BE2C (cell line): ENCODE results near the gene SLC12A1.

- RRBS, result no CpG with 5 or more reads among the region's 8 CpGs
These were observed 650.9 kb upstream of the SEMA6D start for GRCh38 chr15:47066344-47066785.

DNA sequence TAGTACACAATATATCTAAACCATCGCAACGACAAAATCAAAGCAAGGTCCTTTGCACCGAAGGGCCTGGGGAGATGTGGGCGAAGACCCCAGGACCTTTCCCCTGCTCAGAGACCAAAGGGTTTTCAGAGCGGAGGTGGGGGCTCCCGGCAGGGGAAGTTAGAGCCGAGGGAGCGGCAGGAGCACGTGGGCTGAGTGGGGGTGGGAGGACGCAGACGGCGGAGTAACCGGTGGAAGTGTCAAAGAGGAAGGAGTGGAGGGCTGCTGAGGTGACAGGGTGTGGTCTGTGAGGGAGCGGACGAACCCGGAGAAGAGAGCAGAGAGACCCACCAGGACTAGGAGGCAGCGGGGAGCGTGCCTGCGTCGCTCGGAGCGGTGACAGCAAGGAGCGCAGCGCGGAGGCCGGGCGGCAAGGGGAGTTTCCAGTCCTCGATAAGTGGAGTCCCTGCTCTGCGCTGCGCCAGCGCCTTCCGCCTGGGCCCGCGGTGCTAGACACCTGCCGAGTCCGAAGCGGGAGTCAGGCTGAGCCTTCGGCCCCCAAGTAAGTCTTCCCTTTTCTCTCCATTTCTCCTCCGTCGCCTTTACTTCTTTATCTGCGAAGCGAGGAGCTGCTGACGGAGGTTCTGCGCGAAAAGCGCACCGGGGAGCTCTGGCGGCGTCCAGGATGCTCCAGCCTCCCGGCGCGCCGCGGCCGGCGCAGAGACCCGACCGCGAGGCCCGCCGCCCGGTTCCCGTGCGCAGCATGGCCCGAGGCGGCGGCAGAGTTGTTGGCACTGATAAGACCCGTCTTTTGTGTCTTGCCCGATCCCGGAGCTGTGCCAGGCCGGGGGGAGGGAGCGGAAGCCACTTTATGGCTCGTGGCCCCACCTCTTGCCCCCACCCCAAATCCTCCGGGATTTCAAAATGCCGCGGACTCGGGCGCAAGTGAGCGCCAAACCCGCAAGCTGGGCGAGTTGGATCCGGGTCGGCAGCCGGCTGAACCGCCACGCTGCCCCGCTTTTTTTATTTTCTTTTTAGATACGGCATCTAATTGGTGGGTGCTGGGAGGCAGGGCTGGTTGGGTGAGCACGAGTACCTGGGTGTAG lies 533.1 kb upstream of the SEMA6D start:
- RRBS, result 2% methylated on average over 39 of the region's 89 CpGs

- RRBS, result 5% methylated on average over 7 of the region's 27 CpGs
These were observed 532.3 kb upstream of the SEMA6D start for GRCh38 chr15:47184964-47185396.

DNA sequence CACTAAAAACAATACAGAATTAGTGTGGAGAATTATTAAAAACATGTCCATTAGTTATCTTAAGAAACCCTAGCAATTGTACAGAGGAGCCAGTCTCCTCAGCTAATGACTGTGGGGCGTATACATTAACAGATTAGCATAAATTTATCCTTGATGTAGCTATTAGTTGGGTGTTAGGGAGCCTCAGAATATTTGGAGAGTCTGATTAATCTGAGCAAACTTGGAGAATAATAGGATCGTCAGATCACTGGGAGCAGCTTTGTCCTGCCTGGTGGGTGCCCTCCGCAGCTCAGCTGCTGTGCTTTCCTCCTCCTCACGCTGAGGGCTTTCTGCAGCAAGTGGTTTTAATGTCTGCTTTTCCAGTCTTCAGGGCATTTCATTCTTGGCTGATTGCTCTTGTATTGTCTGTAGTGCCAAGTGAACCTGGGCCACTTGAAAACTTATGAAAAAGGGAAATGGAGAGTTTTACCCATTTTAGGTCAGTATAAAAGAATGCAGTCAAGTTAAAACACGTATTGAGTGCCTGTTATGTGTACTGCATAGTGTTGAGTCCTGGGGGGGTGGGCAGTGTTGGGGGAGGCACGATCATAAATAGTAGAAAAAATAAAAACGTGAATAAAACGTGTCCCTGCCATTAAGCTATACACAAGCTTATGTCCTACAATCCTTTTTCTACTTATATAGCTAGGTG lies 417.3 kb upstream of the SEMA6D start:
- RRBS, result no CpG with 5 or more reads among the region's 8 CpGs

DNA sequence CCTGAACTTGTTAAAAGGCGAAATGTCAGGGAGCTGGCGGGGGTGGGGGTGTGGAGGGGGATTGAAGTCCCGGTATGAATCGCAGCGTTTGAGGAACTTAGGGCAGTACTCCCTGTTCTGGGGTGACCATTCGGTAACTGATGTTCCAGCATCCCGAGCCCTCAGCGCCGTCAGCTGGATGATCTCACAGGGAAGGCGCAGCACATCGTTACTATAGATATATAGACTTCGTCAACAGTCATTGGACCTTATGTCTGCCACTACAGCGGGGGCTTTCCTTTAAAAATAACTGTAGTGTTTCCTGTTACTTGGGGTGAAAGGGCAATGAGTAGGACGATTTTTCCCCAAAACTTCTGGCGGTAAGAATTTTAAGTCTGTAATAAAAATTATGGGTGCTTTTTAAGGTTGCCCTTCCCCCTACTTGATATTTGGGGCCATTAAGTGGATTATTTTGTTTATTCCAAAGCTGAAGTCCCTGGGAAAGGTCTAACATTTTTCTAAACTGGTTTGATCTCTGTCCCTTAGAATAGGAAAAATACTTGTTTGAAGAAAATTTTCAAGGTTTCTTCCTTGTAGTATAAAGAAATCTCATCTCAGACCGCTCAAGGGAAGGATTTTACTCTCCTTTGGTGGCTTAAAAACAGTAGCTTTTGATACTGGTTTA lies 1.9 kb downstream of the SEMA6D start:
- RRBS, result no CpG with 5 or more reads among the region's 16 CpGs

- RRBS, result no CpG with 5 or more reads among the region's 4 CpGs
These were observed 95.2 kb downstream of the SEMA6D start for GRCh38 chr15:47812466-47813012.

DNA sequence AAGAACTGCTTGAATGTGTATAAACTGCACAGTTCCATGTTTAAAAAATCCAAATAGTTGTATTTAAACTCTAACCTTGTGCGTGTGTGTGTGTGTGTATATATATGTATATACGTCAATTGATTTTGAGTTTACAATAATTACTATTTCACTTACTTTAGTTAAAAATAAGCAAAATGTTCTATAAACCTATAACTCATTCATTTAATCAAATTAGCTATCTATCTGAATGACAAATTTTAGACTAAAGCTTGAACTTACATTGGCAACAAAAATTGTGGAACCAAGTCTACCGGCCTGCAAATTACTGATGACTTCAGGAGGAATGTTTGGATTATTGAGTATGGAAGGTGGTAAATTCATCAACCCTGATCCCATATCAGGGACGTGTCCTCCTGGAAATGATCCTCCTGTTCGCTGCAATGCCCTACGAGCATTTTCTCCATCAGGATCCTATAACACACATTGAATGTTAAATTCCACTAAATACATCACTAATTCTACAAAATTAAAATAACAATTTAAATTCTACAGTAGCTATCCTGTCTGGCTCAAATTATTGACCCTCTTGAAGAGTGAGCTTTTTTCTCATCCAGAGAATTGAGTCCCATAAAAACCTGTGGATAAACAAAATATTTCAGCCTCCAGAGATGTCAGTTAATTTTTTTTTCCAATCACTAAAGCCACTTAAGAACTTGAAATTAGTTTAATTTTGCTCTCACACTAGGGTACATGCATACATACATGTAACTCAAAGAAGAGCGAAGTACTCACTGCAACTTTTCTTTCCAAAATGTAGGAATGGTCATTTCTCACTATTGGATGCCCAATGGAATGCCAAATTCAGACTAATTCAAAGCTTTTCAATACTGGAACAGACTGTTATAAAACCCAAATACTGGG lies 18.5 kb downstream of the MYEF2 start:
- RRBS, result no CpG with 5 or more reads among the region's 7 CpGs

DNA sequence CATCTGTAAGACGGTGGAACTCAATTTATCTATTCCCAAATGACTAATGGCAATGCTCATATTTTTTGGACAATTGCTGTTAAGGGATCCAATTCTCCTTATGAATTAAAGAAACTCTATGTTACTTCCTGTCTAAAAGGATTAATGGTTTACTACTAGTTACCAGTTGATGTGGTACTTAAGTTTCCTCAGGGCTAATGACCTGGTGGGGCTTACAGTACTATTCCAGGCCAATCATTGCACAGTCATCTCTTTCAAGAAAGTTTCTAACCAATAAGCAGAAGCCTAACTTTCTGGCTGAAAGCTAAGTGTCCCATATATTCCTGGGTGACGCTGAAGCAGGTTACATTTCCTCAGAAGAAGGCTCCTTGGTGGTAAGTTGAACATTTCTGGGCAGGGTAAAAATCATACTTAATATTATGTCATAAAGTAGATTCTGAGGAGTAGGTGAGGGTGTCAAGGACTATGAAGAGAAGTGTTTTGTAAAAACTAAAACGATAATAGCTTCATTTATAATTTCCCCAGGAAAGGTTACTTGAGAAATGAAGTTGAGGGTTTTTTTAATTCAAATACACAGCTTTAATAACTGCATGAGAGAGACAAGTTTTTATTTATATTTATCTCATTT lies at the start of gene SLC12A1:
SLC12A1 (plus strand) TSS at position 346 of the 628 bp plus-strand sequence.
- RRBS, result no CpG with 5 or more reads among the region's 3 CpGs

- RRBS, result 1% methylated on average over 12 of the region's 31 CpGs
These were observed 445 bp upstream of the DUT start for GRCh38 chr15:48330721-48331247.

DNA sequence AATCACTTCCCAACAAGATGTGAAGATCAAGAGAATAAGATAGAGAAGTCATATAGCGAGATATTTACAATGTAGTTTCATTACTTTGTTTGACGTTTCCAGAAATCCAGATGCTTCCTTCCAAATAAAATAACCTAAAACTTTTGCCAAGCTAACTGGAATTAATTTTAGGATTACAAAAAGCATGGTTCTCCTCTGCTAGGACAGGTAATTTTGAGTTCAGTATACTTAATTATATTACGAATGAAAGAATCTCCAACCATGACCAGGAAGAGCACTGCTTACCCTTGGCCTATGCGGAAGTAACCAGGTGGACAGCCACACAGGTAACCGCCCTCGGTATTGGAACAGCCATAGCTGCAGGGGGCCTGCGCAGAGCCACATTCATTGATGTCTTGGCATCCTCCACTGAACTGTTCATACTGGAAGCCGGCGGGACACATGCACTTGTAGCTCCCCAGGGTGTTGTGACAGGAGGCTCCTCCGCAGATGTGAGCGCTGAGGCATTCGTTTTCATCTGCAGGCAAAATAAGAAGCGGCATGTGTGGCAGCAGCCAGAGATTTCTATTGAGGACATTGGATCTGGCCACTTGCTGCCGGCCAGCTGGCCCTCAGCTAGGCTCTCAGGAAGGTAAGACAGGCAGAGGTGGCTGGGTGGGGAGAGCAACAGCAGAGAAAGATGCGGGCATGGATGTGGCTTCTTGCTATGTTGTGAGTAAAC lies 84.2 kb downstream of the DUT start:
- RRBS, result no CpG with 5 or more reads among the region's 15 CpGs

GRCh38 chr15:48599886-48600390 lies 45.6 kb downstream of the FBN1 start:
- RRBS, result no CpG with 5 or more reads among the region's 4 CpGs

GRCh38 chr15:48602639-48603219 lies 42.8 kb downstream of the FBN1 start:
- RRBS, result no CpG with 5 or more reads among the region's 3 CpGs

DNA sequence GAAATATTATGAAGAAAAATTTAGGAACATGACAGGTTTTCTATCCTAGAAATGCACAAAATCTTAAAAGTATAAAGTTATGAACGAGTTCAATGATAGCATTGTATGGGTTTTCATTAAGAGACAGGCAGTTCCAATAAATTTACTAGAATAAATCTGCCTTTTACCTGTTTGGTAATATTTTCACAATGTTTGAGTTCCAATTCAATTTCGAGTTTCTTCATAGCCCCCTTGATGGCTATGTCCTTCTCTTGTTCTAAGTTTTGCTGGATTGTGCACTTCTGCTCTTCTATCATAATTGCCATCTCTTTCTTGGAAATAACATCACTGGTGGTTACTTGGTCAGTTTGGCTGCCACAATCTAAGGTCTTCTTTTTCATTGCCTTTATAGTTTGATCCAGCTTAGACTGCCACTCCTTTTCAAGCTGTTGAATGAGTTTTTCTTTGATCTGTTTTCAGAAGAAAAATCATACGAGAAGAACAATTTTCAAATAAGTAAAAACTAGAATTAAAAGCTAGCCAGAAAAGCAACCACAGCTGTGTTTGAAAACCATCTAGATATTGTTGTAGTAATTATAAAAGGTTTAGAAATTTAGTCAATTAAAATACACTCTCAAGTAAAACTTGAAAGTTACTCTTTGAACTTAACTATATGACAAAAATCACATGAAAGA lies 48.5 kb downstream of the CEP152 start:
- RRBS, result no CpG with 5 or more reads among the region's 3 CpGs

- RRBS, result no CpG with 5 or more reads among the region's 24 CpGs
These were observed 663 bp downstream of the COPS2 start for GRCh38 chr15:49154607-49155264.

DNA sequence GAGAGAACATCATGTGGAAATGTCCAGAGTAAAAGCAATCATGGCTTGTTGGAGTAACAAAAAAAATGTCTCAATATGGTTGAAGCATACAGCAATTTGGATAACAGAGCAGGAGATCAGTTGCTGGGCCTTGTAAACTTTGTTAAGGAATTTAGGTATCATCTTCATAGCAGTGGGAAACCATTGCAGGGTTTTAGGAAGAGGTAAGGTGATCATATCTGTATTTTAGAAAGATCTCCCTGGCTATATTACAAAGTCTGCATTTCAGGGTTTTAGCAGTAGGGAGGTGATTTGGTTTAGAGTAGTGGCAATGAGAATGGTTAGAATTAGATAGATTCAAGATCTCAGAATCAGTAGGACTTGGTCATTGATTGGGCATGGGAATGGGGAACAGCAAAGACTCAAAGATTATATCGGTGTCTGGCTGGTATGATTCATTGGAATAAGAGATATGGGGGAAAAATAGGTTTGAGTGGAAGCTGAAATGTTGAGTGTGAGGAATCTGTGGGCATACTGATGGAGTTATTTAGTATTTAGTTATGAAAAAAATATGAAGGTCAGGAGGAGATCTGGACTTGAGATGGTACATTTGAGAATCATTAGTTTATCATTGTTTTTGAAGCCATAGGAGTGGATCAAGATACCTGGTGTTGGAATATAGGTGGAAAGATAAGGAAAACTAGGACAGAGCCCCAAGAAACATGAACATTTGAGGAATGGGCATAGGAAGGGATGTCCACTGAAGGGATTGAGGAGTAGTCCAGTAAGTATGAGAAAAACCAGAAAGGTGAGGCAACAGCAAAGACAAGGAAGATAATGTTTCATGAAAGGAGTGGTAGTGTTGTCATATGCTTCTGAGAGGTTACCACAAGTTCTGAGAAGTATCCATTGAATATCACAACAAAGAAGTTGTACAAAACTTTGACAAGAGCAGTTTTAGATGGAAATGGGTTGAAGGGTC lies 70.9 kb downstream of the GALK2 start:
- RRBS, result no CpG with 5 or more reads among the region's 1 CpG

GRCh38 chr15:49718092-49718656 lies 97.3 kb downstream of the DTWD1 start:
- RRBS, result no CpG with 5 or more reads among the region's 4 CpGs

GRCh38 chr15:49902145-49903405 lies 216.5 kb downstream of the ATP8B4 start:
- RRBS, result no CpG with 5 or more reads among the region's 8 CpGs

- RRBS, result 5% methylated on average over 20 of the region's 45 CpGs
These were observed 661 bp downstream of the SLC27A2 start for GRCh38 chr15:50182552-50183162.

DNA sequence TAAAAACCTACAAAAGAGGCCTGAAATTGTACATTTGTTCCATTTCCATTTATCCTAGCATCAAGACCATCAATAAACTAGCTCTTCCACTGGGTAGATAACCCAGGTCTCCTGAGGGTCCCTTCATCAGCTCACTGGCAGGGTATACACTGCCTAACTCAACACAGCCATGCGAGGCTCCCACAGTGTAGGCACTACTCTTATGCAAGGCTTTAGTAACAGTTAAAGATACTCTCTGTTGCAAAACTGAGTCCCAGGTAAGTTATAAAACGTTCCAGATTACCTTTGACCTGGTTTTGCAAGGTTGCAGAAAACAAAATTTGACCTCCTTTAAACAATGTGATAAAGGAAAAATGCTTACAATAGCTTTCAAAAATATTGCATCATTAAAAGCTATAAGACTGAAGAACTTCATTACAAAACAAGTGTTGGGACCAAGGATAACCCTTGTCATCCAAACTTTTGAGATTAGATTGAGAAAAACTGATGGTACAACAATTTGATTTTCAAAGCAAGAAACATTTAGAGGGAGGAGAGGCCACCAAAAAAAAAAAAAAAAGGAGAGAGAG lies 5.5 kb downstream of the SLC27A2 start:
- RRBS, result no CpG with 5 or more reads among the region's 2 CpGs